Breast epithelium (tissue), 2 donors: Measurements from ENCODE around the gene POLG2.

- PRO-cap = no peak
- RAMPAGE, long total RNA, 2 experiments = no peak in any of the 2 experiments
Measured at GRCh38 chr17:64413408-64414029, 22.9 kb upstream of the PECAM1 start.

DNA sequence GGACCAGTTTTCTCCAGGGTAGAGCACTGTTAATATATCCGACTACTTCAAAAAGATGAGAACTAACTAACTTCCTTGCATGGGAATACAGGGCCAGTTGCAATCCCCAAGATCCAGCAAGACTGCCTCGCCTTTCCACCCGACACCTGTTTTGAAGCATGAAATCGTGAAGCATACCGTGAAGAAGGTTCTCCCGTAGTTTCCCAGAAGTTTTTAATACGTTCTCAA lies 710 bp downstream of the POLG2 start:
- PRO-cap = no peak
- RAMPAGE, long total RNA, 2 experiments = no peak in any of the 2 experiments

DNA sequence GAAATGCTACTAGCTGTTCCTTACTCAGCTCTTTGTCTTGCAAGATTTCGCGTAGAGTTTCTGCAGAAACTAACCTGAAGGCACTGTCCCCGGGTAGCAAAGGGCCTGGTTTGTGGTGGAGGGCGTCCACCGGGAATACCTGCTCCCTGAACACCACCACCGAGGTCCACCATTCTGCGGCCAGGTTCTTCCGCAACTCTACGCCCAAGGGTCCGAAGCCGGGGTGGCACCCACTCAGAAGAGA lies 474 bp downstream of the POLG2 start:
- PRO-cap = no peak
- RAMPAGE, long total RNA, 2 experiments = no peak in any of the 2 experiments

- PRO-cap = bidirectional peak, plus-strand start at chr17:64497154, minus-strand start at chr17:64497019
- RAMPAGE, long total RNA, 2 experiments = no peak in any of the 2 experiments
Measured at GRCh38 chr17:64496954-64497990, at the start of gene POLG2. Gene POLG2, minus strand, starts transcription at chr17:64497054.

DNA sequence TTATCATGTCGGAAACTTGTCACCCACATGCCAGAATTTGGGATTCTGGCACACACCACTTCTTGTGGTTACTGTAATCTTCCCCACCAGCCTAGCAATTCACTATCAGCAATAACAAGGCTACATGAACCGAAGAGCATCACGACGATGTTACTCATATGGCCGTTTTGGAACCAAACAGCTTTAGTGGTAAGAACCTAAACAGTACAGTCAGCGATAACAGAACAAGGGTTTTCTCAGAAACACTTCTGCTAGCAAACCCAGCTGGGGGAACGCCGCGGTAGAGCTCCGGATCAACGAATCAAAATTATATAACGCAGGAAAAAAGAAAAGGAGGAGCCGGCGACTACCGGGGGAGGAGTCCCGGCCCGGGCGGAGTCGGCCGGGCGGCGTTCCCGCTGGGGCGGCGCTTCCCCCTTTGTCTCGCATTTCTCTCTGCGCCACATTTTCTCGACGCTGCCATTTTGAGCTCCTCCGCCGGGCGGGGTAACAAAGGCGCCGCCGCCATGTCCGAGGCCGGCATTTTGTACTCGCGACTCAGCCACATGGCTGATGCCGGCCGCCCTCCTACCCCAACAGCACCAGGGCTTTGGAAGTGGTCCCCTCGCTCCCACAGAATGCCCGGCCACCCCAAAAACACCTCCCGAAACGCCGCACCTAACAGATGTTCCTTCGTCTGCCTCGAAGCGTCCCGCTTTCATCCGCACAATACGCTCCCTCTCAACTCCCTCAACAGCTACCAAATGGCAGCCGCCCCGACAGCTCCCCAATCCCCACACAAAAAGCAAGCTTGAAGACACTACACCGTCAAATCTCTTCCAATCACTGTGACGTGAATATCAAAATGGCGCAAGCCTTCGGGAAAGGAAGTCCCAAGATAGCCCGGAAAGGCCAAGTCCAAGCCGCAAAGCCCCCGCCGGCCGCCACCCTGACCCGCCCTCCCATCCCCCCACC lies 723 bp downstream of the DDX5 start:
- PRO-cap = unidirectional peak, minus-strand start at position 67 of the sequence; bidirectional peak, plus-strand start at position 456 of the sequence, minus-strand start at position 434 of the sequence; unidirectional peak, minus-strand start at position 783 of the sequence
- RAMPAGE, long total RNA, 2 experiments = no peak in any of the 2 experiments

DNA sequence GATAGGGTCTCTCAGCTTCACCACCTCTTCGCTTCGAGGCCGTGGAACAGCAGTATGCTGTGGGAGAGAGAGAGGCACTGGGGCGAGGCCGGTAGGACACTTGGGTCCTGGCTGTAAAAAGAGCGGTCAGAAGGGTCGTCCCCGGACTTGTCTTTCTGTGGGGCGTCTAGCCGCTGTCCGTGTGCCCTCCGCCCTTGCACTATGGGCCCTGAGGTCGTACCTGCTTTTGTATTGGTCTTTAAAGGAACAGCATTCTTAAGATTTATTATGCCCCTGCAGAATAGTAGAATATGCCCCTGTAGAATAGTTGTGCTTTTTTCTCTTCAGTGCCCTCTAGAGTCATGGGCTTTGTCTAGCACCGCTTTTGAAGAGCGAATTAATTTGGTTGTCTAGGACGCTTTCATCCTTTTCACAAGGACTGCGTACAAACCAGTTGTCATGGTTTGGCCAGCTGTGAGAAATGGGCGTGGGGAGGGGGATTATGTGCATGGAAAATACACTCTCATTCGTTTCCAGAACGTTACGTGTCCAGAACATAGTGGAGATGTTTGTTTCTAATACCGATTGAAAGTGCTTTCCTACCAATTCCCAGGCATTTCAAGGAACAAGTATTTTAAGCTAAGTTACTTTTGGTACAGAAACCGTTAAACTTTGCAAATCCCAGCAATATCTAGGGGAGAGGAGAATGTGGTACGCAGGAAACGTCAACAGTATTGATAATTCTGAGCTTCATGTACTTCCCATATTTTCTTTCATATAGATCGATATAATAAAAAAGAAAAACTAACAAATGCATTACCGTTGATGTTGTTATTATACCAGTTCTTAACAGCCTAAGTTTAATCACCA lies 705 bp downstream of the CEP95 start:
- PRO-cap = unidirectional peak, minus-strand start at position 201 of the sequence
- RAMPAGE, long total RNA, 2 experiments = no peak in any of the 2 experiments

- PRO-cap = no peak
- RAMPAGE, long total RNA, 2 experiments = no peak in any of the 2 experiments
Measured at GRCh38 chr17:64511223-64511767, 4.5 kb downstream of the CEP95 start.

DNA sequence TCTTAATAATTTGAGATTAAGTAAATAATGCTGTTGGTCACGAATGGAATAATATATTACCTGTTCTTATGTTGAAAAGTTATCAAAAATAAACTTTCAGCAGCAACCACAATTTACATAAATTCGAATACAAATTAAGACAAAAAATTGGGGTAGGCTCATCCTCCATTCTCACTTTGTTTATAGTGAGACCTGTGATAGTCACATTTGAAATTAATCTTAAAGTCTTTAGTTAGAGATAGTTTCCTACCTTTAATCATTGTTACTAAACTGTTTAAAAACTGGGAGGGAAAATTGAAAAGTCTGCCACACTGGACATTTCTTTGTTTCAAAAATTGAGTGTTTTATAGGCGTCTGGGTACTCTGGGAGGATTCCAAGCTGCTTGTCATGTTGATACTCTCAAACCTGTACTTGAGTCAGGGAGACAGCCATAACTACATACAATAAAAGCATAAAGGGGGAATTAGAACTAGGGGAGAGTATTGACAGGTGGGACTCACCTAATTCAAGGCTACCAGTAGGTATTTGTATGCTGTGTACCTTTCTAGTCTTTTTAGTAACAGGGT lies 8.1 kb downstream of the CEP95 start:
- PRO-cap = no peak
- RAMPAGE, long total RNA, 2 experiments = no peak in any of the 2 experiments

GRCh38 chr17:64534300-64535164 lies 27.8 kb downstream of the CEP95 start:
- PRO-cap = no peak
- RAMPAGE, long total RNA, 2 experiments = no peak in any of the 2 experiments

- PRO-cap = no peak
- RAMPAGE, long total RNA, 2 experiments = no peak in any of the 2 experiments
Measured at GRCh38 chr17:64706154-64706808, 44.2 kb upstream of the SMURF2 start.

DNA sequence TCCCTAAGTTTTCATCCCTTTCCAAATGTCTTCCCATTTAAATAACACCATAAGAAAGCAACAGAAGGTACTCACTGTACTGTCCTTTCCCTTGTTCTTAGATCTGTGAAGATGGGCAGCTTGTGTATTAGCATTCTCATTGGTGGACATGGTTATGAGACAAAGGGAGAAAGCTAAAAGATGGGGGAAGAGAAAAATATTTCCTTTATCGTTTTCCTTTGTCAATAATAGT lies 96.3 kb upstream of the SMURF2 start:
- PRO-cap = no peak
- RAMPAGE, long total RNA, 2 experiments = no peak in any of the 2 experiments

- PRO-cap = no peak
- RAMPAGE, long total RNA, 2 experiments = start-site peak on the minus strand in 1 of 2 experiments, at chr17:64974632-64974642 at its widest, 15 reads per replicate
Measured at GRCh38 chr17:64974089-64974891, 55.0 kb upstream of the LRRC37A3 start.

DNA sequence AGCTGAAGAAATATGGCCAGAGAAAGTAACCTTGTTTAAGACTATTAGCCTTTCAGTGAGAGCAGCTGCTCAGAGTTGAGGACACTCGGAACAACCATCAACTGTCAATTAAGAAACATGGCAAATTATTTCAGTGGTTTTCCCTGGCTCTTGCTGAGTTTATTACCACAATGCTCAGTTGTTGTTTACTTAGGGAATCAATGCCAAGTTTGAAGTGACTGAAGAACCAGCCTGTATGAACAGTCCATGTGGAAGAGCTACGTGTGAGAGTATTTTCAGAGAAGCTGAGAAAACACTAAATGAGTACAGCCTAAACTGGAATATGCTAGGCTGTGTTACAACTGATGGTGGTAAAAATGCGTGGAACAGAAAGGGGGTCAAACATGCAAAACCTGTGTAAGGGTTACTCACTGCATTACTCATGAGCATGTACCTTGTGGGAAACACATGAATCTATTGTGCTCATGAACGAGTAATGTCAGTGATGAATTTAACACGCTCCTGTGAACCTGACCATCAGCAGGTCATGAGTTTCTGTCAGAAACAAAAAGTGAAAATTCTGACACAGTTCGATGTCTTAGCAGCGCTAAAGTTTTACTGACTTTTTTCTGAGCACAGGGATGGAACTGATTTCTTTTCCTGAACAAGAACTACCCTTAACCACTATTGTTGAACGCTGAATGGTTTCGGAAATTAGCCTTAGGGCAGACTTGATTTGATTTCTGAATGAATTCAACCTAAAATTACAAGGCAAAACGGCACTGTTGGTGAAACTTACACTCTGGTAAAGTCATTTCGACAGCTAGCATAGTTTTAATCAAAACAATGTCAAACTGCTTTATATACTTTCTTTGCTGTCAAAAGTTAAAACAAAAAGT lies 33.5 kb downstream of the GNA13 start:
- PRO-cap = no peak
- RAMPAGE, long total RNA, 2 experiments = no peak in any of the 2 experiments

- PRO-cap = no peak
- RAMPAGE, long total RNA, 2 experiments = no peak in any of the 2 experiments
Measured at GRCh38 chr17:65042943-65043446, 13.5 kb downstream of the GNA13 start.

DNA sequence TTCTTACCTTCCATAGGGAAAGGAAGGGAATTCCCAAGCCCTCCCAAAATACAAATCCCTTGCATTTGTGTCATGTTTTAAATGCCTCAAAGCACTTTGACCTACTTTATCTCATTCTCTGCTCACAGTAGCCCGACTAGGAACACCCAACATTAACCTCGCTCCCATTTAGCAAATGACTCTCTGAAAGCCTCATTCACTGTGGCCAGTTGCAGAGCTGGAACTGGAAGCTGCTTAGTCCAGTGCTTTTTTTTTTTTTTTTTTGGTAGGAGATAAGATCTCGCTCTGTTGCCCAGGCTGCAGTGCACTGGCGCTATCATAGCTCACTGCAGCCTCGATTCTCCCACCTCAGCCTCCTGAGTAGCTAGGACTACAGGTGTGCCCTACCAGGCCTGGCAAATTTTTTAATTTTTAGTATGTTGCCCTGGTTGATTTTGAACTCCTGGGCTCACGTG lies 6.0 kb upstream of the GNA13 start:
- PRO-cap = no peak
- RAMPAGE, long total RNA, 2 experiments = no peak in any of the 2 experiments

- PRO-cap = no peak
- RAMPAGE, long total RNA, 2 experiments = no peak in any of the 2 experiments
Measured at GRCh38 chr17:65173263-65173843, 36.2 kb downstream of the RGS9 start.

DNA sequence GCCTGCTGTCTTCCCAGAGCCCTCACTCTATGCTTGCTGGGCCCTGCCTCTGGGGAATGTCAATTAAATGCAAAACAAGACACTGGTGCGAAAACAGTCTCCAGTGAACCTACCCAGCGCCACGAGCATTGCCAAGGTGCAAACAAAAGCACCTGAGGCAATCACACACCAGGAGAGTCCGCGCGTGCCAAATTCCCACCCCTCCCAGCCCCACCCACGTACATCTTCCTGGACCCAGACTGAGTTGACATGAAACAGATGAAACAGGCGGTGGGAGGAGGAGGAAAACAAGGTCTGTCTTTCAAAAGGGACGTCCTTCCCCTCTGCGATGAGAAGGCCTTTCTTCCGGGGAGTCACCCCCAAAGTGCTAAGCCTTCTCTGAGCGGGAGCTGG lies 200.5 kb downstream of the AXIN2 start:
- PRO-cap = no peak
- RAMPAGE, long total RNA, 2 experiments = no peak in any of the 2 experiments

DNA sequence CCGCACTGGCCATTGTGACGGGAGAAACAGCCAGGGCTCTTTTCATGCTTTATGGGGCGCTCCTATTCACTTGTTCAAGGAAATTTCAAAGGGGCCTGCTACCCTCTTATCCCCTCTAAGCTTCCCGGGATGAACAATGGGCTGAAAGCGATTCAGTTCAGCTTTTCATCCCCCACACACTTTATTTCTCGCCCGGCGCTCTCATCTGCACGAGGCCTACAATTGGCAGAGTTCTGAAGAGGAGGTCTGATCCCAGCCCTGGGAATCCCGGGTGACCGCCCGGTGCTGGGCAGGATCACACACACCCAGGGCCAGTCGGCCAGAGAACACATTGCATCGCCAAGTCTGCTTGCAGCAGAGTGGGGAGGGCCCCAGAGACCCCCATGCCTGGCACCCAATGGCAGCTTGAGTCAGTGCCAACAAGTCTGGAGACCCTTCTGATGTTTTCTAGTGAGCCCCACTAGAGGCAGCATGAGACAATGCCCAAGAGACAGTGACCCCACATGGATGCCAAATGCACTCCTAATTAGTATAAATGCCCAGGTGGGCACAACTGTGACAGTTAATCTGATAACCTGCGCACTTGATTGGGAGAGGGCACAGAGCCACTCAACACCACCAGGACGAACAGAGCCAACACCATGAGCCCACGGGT lies 15.2 kb downstream of the AXIN2 start:
- PRO-cap = no peak
- RAMPAGE, long total RNA, 2 experiments = no peak in any of the 2 experiments

- PRO-cap = no peak
- RAMPAGE, long total RNA, 2 experiments = no peak in any of the 2 experiments
Measured at GRCh38 chr17:65573003-65573709, 11.7 kb upstream of the AXIN2 start.

DNA sequence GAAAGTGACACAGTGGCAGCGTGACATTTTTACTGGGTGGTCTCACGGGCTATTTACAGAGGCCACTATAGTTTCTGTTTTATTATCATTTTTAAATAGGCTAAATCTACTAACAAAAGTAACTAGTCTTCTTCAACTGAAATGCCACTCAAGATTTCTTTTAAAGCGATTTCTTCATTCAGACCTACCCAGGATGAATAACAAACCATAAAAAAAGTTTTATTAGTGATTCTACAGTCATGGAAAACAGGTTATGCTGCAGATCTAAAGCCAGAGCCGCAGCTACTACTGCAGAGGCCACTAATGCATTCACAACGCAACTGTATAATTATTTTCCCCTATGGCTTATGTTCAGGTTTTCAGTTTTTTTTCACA lies 136.2 kb upstream of the AXIN2 start:
- PRO-cap = no peak
- RAMPAGE, long total RNA, 2 experiments = no peak in any of the 2 experiments